ENCODE results near the gene CETP.

DNA sequence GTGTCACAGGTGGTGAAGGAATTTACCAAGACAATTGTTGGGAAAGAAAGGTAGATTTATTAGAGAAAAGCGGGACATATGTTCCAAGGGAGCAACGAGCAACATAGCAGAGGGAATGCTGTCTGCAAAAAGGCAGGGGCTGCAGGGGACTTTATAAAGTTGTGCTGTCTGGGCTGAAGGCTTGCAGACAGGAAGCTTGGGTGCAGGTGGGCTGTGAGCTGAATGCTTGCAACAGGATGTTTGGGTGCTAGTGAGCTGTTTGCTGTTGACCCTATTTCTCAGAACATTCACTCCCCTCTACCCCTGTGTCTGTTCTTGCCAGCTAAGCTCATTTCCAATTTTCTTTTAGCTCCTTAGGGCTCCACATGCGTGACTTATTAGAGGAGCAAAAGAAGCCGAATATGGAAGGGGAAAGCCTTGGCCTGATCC is 21.5 kb upstream of the NUP93 start:
- RRBS: no CpG with 5 or more reads among the region's 4 CpGs

- RRBS: no CpG with 5 or more reads among the region's 7 CpGs
Measured at GRCh38 chr16:56743545-56744303, 13.8 kb downstream of the NUP93 start.

- RRBS: no CpG with 5 or more reads among the region's 1 CpG
Measured at GRCh38 chr16:56750086-56750449, 20.1 kb downstream of the NUP93 start.

DNA sequence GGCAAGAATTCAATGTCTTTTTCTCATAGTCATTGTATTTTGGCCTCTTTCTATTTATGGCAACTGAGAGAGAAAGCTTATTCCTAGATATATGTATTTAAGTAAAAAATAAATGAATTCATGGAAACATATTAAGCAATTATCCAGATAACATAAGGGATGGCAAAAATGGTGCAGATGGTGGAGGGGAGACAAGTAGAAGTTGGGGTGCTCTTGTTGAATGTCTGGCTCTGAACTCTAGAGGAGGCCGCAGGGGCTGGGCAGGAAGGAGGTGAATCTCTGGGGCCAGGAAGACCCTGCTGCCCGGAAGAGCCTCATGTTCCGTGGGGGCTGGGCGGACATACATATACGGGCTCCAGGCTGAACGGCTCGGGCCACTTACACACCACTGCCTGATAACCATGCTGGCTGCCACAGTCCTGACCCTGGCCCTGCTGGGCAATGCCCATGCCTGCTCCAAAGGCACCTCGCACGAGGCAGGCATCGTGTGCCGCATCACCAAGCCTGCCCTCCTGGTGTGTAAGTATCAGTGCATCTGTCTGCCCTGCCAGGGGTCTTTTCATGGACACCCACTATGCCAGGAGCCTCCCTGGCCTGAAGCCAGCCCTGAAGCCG is at the start of gene CETP:
CETP (plus strand) TSS at position 372 of the 615 bp plus-strand sequence.
- RRBS: no CpG with 5 or more reads among the region's 12 CpGs

- RRBS: no CpG with 5 or more reads among the region's 9 CpGs
Measured at GRCh38 chr16:56990588-56991164, 1.3 kb downstream of the NLRC5 start.

DNA sequence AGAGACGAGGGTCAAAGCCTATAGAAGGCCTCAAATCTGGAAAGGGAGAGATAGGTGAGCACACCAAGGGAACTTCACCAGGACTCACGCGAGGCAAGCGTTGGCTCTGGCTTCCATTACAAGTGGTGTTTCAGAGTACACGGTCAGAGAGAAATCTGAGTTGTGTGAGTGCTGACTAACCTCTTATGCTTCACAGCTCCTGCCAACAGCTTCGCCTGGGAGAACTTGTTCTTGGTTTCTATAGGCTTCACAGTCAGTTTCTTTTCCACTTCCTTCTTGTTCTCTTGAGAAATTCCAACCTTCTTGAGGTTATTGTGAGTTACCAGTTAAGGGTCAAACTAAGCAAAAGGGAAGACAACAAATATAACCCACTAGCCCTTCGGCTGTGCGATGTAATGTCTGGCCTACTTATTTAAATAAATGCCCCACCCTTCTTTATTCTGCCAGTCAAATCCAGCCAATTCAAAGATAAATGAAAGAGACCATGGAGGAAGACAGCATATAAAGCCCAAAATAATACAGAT is 18.9 kb downstream of the PSME3IP1 start:
- RRBS: no CpG with 5 or more reads among the region's 8 CpGs

- RRBS: no CpG with 5 or more reads among the region's 5 CpGs
Measured at GRCh38 chr16:57175979-57176647, 9.7 kb downstream of the PSME3IP1 start.

DNA sequence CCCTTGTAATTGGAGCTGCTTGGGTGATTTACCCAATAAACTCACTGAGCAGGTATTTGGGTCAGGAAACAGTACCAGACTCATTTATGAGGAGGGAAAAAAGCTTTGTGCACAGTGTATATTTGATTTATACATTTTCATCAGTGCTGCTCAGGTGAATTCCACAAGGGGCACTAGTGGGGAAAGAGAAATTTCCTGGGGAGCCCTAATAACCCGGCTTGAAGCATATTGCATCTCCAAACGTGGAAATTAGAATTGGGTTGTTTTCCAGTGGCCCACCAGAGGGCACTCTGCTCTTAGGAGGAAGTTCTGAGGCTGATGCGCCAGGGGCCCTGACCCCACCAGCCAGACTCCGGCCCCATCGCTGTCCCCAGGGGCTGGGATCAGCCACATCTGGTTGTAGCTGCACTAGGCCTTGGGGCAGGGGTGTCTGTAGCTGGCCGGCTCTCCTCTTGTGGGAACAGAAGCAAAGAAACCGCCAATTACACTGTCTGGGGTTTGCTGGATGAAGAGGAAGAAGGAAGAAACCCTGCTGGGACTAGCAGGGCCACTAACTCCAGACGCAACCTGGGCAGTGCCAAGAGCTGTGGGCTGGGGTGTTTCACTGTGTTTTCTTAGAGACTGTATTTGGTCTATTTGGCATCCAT is 14.3 kb downstream of the CCL17 start:
- RRBS: 6% methylated on average over 4 of the region's 8 CpGs

DNA sequence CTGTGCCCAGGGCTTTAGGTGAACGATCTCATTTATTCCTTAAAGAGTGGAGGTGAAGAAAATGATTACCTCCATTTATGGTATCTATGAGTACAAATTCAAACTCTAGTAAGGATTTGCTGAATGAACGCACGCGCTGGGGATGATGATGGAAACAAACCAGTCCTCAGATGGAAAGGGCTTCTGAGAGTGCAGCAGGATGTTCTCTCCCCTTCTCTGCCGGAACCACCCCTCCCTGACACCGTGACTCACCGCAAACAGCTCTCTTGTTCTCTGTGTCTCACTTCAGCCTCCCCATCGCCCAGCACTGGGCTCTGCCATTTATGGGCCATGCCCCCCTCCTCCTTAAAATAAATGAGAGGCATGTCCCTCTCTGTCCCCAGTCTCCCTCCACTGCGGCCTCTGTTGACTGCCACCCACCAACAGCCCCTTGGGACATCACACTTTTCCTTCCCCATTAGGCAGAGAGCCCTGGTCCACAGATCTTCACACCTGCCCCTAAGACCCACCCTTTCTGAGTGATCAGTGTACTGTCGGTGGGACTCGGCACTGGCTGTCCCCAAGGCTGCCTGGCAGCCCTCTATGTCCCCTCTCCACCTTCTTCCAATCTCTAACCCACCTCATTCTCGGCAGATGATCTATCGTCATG is 6.3 kb downstream of the CCDC102A start:
- RRBS: no CpG with 5 or more reads among the region's 13 CpGs

DNA sequence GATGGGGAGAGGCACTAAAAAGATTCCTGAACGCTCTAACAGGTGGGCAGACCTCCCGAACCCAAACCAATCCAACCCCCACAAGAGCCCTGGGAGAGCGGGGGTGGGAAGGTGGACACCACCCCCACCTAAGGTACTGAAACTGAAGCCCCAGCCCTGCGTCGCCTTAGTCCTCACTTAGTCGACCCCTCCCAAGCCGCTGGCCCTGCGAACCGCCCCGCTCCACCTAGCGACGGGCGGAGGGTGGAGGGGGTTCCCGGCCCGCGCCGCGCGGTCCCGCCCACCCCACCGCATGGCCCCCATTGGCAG is 639 bp downstream of the CCDC102A start:
- RRBS: no CpG with 5 or more reads among the region's 21 CpGs

DNA sequence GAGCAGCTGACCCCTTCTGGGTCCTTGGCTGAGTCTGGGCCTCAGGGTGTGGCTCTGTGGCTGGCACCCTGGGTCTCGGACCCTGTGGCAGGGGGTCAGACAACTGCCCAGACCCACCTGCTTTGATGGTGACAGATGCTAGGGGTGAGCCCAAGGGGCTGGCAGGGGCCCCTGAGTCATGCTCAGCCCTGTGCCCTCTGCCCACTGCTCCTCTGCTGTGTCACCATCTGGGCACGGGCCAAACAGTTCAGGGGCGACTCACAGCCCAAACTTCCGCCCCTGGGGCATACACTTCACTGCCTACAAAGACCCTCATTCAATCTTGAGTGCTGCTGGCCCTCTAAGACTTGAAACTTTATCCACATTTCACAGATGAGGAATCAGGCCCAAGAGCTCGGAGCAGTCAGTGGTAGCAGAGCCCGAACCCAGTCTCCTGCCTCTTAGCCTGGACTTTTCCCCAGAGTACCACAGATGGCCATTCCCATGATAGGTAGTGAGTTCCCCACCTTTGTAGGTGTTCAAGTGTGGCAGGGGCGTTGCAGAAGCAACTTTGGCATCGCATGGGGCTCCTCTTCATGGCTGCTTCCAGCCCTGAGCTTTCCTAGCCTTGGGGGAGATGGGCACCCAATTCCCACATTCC is 5.9 kb downstream of the ADGRG1 start:
- RRBS: no CpG with 5 or more reads among the region's 8 CpGs

DNA sequence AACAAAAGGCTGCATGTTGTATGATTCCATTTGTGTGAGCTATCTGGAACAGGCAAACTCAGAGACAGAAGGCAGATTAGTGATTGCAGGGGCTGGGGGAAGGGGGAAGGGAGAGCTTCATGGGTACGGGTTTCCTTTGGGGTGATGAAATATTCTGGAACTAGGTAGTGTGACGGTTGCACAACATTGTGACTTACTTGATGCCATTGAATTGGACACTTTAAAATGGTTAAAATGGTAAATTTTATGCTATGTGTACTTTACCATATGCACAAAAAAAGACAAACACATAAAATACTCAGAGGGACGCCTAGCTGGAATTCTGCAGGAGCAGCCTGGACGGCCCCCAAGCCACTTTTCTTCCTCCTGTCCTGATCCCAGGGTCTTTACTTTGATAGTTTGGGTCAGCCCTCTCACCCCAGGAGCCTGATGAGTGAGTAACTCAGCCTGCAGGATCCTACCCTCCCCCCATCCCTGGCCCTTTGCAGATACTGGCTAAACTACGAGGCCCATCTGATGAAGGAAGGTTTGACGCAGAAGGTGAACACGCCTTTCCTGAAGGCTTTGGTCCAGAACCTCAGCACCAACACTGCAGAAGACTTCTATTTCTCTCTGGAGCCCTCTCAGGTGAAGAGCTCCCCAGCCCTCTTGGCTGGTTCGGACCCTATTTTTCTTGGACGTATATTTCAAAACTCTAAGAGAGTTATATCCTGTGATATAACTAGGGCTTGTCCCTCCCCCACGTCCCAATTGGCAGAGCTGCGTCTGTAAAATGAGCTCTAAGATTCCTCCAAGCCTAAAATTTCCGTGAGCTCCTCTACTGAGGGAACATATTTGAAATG is 7.8 kb downstream of the ADGRG3 start:
- RRBS: no CpG with 5 or more reads among the region's 12 CpGs

GRCh38 chr16:57701680-57702486 is 7.3 kb downstream of the DRC7 start:
- RRBS: no CpG with 5 or more reads among the region's 24 CpGs

DNA sequence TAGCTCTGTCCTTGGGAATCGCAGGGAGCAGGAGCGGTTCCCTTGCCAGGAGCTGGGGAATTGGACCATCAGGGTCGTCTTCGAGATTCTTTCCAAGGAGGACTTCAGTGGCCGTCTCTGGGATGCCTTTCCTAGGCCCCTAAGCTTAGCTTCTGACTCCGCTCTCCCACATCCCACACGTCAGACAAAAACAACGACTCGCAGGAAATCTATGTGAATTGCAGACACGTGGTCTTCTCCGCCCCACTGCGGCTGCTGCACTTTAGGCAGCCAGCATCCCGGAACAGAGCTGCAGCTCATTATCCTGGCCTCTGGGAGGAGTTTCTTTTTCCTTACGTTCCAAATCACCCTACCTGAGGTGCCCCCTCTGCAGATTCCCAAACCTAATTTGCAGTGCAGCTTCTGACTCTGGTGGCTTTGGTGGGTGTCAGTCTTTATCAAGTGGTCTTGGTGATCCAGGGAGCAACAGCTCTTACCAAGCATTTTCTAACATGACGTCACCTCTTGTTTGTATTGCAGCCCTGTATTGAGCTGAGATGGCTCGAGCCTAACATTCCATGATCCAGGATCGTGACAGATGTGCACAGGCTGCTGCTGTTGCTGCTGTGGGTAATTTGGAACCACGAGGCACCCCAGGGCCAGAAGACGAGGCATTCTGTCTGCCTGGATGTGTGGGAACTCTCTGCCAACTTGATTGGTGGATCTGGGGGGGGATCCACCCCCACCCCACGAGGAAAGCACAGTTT is 1.1 kb downstream of the KATNB1 start:
- RRBS: no CpG with 5 or more reads among the region's 20 CpGs

- RRBS: no CpG with 5 or more reads among the region's 23 CpGs
Measured at GRCh38 chr16:57786800-57787528, 15.3 kb downstream of the KIFC3 start.

DNA sequence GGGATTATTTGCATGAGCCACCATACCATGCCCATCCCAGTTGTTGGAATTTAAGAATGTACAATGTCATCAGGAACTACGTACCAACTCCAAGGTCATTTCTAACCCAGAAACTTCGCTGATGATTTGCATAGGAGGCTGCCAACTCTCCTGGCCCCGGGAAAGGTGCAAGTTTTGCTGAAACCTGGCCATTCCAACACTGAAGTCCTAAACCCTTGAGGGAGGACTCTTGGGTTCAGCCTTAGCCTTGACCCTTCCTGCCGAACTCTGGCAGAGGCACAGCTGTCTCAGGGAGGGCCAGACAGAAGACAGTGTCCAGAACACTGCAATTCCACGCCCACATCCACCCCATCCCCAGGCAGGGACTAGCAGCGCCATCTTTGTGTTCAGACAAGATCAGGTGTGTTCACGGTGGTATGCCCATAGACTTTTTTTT is 3.0 kb upstream of the KIFC3 start:
- RRBS: no CpG with 5 or more reads among the region's 7 CpGs

DNA sequence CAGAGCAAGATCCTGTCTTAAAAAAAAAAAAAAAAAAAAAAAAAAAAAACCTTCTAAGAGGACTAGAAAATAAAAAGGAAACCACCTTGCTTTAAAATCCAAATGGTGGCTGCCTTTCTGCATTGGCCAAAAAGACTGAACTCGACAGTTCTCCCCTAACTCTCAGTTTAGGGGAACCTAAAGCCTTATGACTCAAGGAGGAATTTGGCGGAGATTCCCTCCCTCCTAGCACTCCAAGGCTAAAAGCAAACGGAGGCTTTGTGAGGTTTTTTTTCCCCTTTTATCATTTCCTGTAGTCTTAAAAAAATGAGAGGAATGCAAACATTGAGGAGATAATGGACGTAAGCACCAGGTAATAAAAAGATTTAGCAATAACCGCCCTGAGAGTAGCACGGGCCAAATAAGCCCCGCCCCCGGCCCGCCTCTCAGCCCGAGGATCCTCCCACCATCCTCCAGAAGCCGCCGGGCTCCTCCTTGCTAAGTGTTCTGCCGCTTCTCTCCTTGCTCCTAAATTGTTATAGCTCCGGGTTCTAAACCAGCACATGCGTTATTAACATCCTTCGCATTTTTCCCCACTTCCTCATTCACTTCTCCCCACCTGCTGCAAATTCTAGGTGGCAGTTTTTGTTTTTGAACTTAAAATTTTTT is 5.7 kb upstream of the KIFC3 start:
- RRBS: 2% methylated on average over 7 of the region's 16 CpGs

DNA sequence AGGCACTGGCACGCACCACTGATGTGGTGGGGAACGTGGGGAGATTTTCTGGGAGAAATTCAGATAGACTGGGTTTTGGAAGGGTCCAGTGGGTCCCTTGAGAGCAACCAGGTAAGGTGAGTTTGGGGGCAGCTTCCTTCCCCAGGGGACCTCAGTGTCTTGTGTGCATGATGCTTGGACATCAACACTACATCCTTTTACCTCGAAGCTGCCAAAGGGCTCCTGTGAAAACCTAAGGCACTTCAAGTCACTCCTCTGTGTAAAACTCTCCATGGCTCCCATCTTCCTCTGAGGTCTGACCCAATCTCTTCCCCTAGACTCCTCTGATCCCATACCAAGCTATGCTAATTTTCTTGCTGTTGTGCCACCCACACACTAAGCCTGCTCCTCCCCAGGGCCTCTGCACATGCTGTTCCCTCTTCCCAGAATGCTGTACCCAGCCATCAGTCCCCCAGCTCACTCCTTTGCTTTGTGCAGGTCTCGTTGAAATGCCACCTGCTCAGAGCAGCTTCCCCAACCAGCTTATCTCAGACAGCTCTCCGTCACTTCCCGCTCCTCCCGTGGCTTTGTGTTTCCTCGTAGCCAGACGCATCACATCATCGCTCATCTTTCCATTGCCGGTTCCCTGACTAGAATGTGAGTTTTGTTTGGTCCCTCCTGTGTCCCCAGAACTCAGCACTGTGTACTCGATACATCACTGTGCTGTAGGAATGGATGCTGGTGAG is 78.4 kb downstream of the CNGB1 start:
- RRBS: no CpG with 5 or more reads among the region's 12 CpGs

- RRBS: 57% methylated on average over 2 of the region's 8 CpGs
Measured at GRCh38 chr16:57959735-57960077, 11.2 kb downstream of the CNGB1 start.

GRCh38 chr16:58032508-58033535 is 7.3 kb downstream of the MMP15 start:
- RRBS: no CpG with 5 or more reads among the region's 20 CpGs

Data from mononuclear cell (primary cell).